Measurements from ENCODE around the genes ATP5F1A and ELOA2.

DNA sequence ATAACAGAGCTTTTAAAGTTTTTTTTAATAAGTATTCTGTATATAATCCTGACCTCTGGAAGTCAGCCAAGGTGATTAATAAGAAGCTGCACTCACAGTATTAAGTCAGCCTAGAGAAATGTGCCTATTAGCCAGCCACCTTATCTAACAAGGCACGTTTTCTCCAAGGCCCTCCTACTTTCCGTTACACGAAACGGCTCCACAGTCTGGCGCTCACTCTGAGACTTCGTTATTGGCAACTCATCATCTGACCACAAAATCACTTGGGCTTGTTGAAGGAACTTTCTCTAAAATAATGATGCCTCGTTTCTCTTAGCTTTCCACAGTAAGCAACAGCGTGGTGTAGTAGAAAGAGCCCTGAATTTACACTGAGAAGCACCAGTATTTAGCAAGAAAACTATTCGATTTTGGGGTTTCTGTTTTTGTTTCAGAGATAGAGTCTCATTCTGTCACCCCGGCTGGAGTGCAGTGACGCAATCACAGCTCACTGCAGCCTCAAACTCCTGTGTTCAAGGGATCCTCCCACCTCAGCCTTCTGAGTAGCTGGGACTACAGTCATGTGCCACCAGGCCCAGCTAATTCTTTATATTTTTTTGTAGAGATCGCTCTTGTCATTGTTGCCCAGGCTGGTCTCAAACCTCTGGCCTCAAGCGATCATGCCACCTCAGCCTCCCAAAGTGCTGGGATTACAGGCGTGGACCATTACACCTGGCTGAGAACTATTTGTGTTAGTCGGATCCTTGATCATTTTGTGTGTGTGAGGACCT, 53.5 kb upstream of the SLC14A1 start:
- PRO-cap, 2 experiments: no peak in any of the 2 experiments
- RAMPAGE, long total RNA, 5 experiments: no peak in any of the 5 experiments

DNA sequence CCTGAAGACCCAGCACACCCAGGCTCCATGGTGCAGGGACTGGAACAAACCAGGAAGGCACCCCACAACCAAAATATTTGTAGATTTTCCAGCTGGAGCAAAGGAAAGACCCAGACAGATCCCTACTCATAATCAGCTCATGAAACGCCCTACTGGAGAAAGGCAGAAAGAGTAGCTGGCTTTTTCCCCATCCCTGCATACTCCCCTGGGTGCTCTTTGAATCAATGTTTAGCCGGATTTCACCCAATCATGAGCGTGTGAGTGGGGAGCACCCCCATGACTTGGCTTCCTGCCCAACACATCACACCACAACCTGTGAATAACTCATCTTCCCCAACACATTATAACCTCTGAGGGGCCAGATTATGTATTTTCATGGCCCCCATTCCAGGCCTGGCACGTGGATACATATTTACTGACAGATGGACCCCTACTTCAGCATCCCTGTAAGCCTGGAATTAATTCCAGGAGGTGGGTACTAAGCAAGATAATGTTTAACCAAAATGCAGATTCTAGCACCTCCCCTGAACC, 35.1 kb upstream of the SLC14A1 start:
- PRO-cap, 2 experiments: no peak in any of the 2 experiments
- RAMPAGE, long total RNA, 5 experiments: no peak in any of the 5 experiments

DNA sequence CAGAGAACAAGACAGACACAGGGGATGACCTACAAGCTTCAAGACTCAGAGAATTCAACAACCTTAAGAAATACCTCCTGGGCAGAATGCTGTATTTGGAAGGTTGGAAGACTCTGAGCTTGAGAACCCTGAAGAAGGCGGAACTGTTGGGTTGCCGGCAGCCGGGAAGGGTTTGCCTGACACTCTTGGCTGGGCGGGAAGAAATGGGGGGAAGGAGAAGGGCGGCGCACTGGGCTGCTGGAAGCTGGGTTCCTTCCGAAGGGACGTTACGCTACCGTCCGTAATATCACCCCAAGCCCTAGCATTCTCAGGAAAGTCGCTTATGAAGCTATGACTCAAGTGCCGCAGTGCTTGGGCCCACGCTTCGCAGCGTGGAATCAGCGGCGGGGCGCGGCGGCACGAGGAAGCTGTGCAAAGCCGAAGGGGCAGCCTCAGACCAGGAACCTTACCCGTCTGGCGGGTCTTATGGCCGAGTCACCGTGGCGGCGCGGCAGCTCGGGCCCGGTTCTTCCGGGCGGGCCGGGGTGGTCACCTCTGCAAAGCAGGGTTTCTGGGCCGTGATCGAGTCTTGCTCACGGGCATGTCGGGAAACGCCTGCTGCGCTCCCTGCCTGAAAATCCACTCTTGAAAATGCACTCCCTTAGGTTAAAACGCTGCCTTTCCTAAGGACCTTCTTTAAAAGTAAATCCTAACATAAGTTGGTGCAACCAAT, 50.2 kb upstream of the SIGLEC15 start:
- PRO-cap, 2 experiments: peak in 2 of 2 experiments; most common plus-strand start position 218 of the sequence (in 1)
- RAMPAGE, long total RNA, 5 experiments: no peak in any of the 5 experiments

GRCh38 chr18:46061183-46061697, 10.8 kb downstream of the PSTPIP2 start:
- PRO-cap, 2 experiments: no peak in any of the 2 experiments
- RAMPAGE, long total RNA, 5 experiments: no peak in any of the 5 experiments

- PRO-cap, 2 experiments: peak in 2 of 2 experiments; most common plus-strand start chr18:46098592 (in 2); most common minus-strand start chr18:46098285 (in 2)
- RAMPAGE, long total RNA, 5 experiments: start-site peak on the minus strand in 5 of 5 experiments, at chr18:46098255-46098299 at its widest, 99 to 3,124 reads per replicate
Measured at GRCh38 chr18:46097916-46099020, at the start of gene ATP5F1A. Gene ATP5F1A (minus strand): TSS chr18:46098296.

DNA sequence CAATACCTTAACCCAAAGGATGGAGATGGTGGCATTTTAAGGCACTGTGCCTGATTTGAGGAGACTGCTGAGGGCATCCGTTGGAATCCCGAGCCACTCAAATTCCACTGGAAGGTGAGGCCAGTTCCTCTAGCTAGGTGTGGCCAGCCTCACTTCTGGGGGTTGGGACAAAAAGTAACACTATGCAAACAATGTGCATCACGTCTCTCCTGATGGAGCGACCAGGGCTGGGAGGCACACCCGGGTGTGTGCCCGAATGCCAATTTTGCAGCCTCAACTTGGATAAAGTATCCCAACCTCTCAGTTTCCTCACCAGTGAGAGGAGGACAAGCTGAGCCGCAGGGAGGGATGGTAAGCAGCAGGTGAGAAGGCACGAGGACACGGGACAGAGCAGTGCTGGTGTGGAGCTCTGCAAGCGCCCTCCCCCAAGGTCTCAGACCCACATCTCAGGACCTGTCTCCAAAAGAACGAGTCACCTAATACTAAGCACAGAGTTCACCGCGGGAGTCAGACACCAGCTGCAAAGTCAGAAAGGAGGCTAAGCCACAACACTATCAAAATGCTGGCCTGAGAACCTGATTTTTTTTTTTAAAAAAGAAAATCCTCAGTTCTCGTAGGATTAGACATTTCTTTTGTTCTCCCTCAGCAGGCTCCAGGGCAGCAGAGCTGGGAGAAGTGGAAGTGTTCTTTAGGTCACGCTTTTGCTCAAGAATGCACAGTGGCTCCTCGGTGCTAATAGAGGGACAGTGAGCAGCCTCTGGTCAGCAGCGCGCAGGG, 11.3 kb upstream of the RNF165 start:
- PRO-cap, 2 experiments: no peak in any of the 2 experiments
- RAMPAGE, long total RNA, 5 experiments: no peak in any of the 5 experiments

DNA sequence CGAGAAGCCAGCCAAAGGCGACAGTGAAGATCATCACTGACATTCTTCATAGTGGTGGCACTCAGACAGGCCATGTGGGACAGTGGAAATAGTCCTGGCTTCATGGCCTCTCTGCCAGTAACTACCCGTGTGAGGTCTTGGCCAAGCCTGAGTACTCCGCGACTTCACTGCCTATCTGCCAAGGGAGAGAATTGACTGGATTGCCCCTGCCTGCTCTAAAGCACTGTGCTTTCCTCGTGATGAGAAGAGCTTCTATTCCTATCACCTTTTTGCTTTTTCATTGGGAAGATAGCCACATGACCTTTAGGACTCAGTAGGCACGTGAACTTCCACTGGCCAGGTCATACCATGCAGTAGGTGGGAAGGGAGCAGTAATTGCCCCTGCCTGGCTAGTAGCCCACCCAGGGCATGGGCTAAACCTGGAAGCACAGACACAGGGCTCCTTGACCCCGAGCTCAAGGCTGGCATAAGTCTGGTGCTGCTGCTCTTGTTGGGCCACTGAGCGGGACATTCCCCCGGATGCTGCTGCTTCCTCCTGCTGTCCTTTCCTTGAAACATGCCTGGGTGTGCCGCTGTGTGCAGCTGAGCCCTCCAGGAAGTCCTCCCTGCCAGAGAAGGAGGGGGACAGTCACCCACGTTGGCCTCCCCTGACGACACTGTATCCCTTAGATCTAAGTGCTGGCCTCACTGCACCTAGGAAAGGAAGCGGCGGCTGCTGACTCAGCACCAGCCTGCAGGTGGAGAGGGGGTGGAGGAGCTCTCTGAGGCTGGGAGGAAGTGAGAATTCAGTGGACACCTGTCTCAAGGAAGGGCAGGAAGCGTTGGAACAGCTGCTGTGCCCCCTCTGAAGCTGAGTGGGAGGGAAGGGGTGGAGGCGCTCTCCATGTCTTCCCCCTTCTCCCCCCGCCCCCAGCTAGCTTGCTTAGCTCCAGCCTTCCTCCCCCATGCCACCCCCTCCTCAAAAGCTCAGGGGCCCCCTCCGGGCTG, 9.9 kb downstream of the RNF165 start:
- PRO-cap, 2 experiments: no peak in any of the 2 experiments
- RAMPAGE, long total RNA, 5 experiments: no peak in any of the 5 experiments

GRCh38 chr18:46388329-46388838, 54.6 kb downstream of the RNF165 start:
- PRO-cap, 2 experiments: peak in 1 of 2 experiments; most common plus-strand start chr18:46388484 (in 1)
- RAMPAGE, long total RNA, 5 experiments: no peak in any of the 5 experiments

GRCh38 chr18:46658113-46658450, 1.1 kb upstream of the LOXHD1 start:
- PRO-cap, 2 experiments: no peak in any of the 2 experiments
- RAMPAGE, long total RNA, 5 experiments: no peak in any of the 5 experiments

- PRO-cap, 2 experiments: no peak in any of the 2 experiments
- RAMPAGE, long total RNA, 5 experiments: no peak in any of the 5 experiments
Measured at GRCh38 chr18:46768430-46769023, 11.7 kb upstream of the ST8SIA5 start.

- PRO-cap, 2 experiments: no peak in any of the 2 experiments
- RAMPAGE, long total RNA, 5 experiments: no peak in any of the 5 experiments
Measured at GRCh38 chr18:46783128-46783478, 26.2 kb upstream of the ST8SIA5 start.

- PRO-cap, 2 experiments: no peak in any of the 2 experiments
- RAMPAGE, long total RNA, 5 experiments: no peak in any of the 5 experiments
Measured at GRCh38 chr18:46946354-46947503, 29.3 kb downstream of the KATNAL2 start.

DNA sequence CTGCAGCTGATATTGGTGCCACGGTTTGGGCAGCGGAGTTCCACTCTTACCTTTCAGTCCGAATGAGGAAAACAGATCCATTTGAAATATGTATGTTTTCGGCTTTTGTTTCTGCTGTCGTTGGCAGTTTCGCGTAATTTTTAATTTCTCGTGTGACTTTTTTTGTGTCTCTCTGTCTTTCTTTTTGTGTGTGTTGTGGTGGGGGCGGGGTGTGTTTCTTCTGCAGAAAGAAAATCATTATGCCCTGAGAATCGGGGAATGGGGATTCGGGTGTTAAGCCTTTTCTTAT, 4.2 kb downstream of the ELOA2 start:
- PRO-cap, 2 experiments: no peak in any of the 2 experiments
- RAMPAGE, long total RNA, 5 experiments: no peak in any of the 5 experiments

DNA sequence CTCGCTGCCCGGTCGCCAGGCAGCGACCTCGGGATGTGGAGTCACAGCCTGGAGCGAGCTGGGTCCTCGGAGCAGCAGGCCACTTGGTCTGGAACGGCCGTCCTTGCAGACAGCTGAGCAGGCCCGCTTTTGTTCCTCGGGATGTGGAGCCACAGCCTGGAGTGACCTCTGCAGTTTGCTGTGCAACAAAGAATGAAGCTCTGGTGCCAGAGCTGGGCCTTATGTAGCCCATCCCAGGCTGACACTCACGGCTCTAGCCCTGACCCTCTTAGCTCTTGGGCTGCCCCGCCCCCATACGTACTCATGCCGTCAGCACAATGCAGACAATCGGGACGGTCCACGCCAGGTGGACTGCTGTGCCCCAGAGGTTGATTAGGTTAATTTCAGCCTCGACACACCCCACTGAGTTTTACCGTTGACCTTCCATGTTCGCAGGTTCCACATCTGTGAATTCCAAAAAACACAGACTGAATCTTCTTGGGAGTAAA, at the start of gene ELOA2:
TSS of gene ELOA2 (minus strand) at position 270 of the 488 bp plus-strand sequence.
- PRO-cap, 2 experiments: no peak in any of the 2 experiments
- RAMPAGE, long total RNA, 5 experiments: no peak in any of the 5 experiments

DNA sequence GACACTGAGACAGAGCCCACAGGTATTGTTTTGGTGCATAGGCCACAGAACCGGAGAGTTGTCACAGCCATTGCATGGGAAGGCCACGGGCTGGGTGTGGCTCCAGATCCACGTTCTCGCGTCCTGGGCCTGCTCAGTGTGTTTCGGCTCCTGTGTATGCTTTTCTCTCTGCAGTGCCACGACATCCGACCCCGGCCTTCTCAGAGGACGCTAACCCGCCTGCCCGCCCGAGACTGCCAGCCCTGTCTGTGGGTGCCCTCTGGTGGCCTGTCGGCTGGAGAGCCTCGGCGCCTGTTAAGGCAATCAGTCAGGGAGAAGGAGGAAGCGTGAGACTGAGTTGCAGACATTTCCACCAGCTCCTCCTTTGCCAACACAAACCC, 37.3 kb upstream of the ZBTB7C start:
- PRO-cap, 2 experiments: no peak in any of the 2 experiments
- RAMPAGE, long total RNA, 5 experiments: no peak in any of the 5 experiments

GRCh38 chr18:48452755-48453361, 43.7 kb upstream of the ZBTB7C start:
- PRO-cap, 2 experiments: peak in 1 of 2 experiments; most common plus-strand start chr18:48453060 (in 1)
- RAMPAGE, long total RNA, 5 experiments: no peak in any of the 5 experiments

DNA sequence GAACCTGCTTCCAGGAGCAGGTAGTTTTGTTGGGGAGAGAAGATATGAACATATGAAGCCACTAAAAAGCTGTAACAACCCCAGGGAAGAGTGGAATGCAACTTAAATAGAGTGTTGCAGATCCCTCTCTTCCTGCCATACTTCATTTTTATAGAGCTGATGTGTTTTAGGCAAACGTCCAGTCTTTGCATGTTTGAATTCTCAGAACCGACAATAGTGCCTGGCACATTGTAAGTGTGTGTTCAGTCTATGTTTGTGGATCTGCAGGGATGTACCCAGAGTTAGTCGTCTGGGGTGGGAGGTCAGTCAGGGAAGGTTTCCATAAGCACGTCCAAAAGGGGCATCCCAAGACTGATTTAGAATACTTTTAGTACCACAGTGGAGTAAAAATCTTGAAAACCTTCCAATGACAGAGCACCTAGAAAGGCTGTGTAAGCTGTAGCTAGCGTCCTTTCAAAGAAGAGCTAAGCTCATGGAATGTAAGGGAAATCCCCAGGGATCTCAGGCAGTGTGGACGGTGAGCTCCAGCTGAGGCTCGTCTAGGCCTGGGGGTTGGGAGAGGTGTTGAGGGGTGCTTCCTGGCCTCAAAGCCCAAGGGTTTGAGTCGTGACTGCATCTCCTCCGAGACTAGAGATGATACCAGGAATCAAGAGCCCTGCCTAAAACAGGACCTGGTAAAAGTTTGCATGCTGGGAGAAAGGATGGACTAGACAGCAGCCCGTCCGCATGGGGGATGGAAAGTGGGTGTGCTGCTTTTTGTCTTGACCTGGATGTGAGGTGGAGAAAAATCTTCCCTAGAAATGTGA, 7.5 kb downstream of the CTIF start:
- PRO-cap, 2 experiments: no peak in any of the 2 experiments
- RAMPAGE, long total RNA, 5 experiments: no peak in any of the 5 experiments

DNA sequence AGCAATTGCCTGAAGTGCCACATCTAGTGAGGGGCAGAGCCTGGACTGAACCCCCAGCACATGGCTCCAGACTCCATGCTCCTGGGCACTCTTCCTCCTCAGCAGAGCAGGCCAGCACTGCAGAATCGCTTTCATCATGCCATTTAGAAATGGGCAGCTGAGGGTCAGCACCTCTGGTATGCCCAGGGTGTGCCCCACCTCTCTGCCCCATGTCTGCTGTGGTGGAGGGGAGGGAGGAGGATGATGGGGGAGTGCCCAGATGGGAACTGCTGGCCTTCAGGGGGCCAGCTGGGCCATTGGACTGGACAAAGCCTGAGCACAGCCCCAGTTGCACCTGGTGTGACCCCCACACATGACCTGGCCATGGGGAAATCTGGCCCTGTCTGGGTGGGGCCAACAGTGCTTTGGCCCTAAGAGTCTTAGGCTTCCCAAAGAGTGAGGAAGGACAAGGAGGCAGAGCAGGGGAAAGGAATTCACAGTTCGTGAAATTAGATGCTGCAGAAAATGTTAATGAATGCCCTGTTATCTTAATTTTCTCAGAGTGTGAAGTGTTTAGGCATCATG, 44.1 kb downstream of the CTIF start:
- PRO-cap, 2 experiments: no peak in any of the 2 experiments
- RAMPAGE, long total RNA, 5 experiments: no peak in any of the 5 experiments

- PRO-cap, 2 experiments: no peak in any of the 2 experiments
- RAMPAGE, long total RNA, 5 experiments: no peak in any of the 5 experiments
Measured at GRCh38 chr18:48657297-48657954, 118.6 kb downstream of the CTIF start.

DNA sequence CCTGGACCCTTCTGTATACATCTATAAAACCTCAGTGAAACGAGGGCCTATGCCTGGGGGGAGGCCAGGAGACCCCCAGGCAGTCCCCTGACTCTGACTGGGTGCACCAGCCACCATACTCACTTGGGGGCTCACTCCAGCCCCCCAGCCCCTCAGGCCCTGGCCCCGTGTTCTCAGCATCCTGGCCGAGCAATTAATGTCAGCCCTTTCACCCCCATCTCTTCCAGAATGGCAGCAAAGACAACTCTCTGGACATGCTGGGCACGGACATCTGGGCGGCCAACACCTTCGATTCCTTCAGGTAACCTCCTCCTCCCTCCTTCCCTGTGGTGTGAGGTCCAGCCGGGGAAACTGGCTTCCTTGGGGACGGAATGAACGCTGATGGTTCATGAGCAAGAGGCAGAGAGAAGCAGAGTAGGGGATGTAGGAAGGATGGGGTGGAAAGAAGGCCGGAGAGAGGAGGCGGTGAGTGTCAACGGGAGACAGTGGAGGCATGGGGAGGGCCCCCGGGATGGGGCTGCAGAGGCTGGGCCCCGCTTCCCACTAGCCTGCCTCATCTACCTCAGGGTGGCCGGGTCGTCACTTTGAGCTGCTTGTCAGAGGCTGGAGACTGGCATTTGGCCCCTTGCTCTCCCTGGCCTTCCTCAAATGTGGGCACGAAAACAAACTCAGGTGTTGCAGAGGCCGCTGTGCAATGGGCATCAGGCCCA, 124.8 kb downstream of the CTIF start:
- PRO-cap, 2 experiments: no peak in any of the 2 experiments
- RAMPAGE, long total RNA, 5 experiments: no peak in any of the 5 experiments